SP-49 (cell line): ENCODE measurements around a stretch of chr3.

- PRO-cap: no peak
Measured at GRCh38 chr3:196054944-196055988, 26.6 kb downstream of the TFRC start.

- PRO-cap: no peak
Measured at GRCh38 chr3:196135885-196136429, 54.1 kb upstream of the TFRC start.

GRCh38 chr3:196170846-196171262 lies 40.3 kb downstream of the ZDHHC19 start:
- PRO-cap: no peak

DNA sequence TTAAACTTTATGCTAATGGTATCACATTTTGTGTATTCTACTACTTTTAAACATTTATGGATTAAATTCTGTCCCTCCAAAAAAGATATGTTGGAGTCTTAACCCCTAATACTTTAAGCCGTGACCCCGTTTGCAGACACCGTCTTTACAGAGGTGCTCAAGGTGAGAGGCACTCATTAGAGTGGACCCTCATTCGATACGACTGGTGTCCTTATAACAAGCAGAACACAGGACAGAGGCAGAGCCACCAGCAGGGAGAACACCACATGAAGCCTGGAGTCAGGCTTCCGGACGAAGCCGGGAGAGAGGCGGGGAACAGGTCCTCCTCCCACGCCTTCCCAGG lies 33.8 kb downstream of the ZDHHC19 start:
- PRO-cap: no peak

GRCh38 chr3:196208107-196208721 lies 3.0 kb downstream of the ZDHHC19 start:
- PRO-cap: no peak

GRCh38 chr3:196348358-196349082 lies 10.3 kb upstream of the TM4SF19 start:
- PRO-cap: no peak

GRCh38 chr3:196407045-196407607 lies 25.1 kb downstream of the UBXN7 start:
- PRO-cap: no peak

- PRO-cap: no peak
Measured at GRCh38 chr3:196496166-196496846, 7.3 kb downstream of the RNF168 start.

DNA sequence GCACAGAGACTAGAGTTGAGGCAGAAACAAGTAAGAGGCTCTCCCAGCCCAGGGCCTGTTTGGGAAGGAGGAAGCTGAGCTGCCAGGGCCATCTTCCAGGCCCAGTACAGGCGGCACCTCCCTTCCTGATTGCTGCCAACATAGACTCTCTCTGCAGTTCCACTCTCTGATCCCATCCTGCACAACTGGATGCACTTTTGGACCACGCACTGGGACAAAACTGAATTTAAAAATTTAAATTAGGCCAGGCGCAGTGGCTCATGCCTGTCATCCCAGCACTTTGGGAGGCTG lies 16.1 kb upstream of the NRROS start:
- PRO-cap: no peak

DNA sequence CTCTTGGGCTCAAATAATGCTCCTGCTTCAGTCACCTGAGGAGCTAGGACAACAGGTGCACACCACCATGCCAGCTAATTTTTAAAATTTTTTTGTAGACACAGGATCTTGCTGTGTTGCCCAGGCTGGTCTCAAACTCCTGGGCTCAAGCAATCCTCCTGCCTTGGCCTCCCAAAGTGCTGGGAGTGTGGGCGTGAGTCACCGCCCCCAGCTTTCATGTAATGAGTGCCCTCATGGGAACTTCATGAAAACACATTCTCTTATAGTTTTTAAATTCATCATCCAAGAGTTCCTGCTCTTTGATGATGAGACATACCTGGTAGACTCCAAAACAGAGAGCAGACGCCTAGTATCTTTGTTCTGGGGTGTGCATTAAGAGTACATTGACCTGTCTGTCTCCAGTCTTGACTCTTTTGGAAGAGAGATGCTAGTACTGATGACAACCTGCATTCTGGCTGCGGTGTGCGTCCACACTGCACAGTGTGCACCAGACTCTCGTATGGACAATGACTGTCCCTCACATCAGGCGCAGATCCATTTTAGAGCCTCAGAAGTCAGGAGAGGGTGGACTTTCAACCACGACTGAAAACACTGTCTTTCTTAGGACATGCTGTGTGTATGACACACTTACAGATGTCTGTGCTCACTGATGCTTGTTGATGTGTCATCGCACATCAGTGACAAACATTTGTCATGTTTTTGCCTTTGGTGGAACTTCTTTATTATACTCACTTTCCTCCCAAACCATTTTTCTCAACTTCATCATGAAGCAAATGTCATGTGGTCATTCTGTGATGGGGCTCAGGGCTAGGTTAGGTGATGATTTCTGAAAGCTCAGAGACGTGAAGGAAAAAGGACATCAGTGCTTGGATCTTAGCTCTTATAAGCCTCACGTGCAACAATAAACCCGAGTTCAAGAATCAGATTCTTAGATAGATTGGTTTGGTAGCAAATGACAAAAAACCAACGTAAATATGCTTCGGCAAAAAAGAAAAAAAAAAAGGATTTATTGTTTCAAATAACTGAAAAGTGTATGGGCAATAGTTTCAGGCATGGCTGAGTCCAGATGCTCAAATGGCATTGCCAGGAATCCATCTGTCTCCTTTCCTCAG lies 2.2 kb downstream of the NRROS start:
- PRO-cap: bidirectional peak, plus-strand start at position 787 of the sequence, minus-strand start at position 593 of the sequence

DNA sequence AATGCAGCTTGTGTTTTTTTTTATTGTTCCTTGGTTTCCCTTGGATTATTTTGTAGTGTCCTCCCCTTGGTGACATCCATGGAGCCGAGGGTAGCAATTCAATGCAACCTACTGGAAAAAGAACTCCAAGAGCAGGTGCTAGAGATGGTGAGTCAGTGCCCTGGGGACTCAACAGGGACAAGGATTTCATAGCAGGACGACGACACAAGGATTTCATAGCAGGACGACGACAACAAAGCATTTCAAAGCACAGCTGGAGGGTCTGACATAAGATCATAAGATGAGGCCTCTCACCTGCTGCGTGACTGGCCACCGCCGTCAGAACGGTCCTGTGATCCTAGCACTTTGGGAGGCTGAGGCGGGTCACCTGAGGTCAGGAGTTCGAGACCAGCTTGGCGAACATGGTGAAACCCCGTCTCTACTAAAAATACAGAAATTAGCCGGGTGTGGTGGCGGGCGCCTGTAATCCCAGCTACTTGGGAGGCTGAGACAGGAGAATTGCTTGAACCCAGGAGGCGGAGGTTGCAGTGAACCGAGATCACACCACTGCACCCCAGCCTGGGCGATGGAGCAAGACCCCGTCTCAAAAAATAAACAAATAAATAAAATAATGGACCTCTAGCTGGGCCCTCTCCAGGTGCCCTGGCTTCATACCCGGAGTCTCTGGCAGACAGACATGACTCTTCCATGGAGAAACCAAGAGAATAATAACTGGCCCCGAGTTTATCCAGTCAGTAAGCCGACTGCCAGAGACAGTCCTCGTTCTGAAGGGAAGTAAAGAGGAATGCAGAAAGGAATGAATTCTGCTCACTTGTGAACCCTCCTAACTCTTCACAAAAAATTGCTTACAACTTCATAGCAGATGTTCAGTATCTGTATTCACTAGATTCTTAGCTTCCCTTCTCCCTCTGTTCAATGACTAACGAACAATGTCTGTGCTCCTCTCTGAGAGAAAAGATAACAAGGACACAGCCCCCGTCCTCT lies 22.8 kb downstream of the NRROS start:
- PRO-cap: no peak

DNA sequence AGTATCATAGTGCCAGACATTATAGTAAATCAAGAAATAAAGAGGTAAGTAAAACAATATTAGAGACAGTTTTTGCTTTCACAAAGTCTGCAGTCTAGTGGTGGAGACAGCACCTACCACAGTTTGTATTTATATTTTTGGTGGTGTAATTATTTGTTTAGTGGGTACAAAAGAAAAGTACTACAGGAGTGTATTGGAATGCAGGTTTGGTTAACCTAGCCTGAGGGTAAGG lies 36.1 kb downstream of the NCBP2 start:
- PRO-cap: no peak

DNA sequence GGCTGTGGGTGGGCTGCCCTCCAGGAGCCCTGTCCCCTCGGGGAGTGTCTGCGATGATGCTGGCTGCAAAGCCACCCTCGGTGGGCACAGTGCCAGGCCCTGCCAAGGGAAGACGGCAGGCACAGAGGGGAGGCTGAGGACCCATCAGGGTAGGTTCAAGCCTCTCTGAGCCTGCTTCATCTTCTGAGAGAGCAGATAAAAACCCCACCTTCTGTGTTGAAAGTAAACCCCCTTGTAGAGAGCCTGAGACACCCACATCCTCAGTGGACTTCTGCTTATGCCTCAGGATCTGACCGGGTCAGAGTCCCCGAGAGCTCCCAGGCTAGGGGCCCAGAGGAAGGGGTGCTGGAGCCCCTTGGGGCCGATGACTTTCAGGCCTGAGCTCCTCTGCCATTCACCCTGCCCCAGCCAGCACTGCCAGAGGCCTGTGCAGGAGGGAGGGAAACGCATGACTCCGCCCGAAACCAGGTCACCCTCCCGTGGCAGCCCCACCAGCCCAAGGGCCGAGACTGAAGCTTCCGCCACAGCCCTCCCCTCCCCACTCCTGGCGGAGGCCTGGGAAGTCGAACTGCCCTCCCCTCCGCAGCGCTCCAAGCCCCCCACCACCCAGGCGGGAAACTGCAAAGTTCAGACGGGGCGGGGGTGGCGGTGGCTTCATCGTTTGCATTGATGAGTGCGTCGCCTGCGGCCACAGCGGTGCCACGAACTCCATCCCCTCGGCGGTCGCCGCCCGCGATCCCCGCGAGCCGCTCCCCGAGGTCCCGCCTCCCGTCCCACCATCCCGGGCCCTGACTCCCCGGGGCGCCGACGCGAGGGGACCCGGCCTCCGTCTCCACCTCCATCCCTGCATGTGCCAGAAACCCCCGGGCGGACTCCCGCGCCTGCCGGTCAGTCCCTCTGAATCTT lies 1.0 kb downstream of the MELTF start:
- PRO-cap: no peak

DNA sequence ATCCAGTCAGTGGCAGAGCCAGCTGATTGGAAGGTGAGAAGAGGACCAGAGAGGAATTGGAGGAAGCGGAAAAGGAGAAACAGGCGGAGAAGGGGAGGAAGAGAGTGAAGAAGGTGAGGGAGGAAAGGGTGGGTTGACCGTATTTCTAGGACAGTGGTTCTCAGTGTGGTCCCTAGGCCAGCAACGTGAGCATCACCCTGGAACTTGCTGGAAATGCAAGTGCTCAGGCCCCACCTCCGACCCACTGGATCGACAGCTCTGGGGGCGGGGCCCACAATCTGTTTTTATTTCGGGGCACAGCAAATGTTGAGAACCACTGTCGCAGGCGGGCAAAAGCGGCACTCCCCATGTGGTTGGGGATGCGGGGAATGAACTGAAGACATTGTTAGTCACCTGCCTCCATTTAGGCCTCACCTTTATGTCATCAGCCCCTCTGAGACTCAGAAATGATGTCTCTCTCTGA lies 954 bp upstream of the MELTF start:
- PRO-cap: no peak

GRCh38 chr3:197090631-197091400 lies 61.2 kb upstream of the MELTF start:
- PRO-cap: no peak

DNA sequence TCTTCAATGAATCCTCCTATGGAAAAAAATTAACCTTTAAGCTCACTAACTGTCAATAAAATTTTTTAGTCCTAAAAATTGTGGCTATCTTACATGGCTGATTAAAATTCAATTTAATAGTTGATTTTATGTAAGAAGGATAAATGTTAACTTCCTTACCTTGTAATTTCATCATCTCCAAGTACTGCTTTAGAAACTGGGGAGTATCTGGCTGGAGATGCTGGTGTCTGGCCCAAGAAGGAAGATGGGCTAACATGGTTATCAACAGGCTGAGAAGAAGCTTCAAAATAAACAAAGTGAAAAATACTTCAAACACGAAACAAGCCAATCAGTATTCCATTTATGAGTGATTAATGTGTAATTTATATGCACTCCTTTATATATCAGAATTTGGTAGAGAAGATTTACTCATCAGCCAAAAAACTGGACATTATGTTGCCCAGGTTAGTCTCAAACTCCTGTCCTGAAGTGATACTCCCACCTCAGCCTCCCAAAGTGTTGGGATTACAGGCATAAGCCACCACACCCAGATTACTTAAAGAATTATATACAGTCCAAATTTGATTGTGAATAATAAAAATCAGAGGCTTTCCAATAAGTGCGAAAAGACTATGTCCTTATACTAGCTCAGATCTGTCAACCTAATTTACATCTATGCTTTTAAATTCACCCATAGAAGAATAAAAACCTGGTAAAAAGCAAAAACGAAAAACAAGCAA lies 89.8 kb upstream of the MELTF start:
- PRO-cap: no peak

DNA sequence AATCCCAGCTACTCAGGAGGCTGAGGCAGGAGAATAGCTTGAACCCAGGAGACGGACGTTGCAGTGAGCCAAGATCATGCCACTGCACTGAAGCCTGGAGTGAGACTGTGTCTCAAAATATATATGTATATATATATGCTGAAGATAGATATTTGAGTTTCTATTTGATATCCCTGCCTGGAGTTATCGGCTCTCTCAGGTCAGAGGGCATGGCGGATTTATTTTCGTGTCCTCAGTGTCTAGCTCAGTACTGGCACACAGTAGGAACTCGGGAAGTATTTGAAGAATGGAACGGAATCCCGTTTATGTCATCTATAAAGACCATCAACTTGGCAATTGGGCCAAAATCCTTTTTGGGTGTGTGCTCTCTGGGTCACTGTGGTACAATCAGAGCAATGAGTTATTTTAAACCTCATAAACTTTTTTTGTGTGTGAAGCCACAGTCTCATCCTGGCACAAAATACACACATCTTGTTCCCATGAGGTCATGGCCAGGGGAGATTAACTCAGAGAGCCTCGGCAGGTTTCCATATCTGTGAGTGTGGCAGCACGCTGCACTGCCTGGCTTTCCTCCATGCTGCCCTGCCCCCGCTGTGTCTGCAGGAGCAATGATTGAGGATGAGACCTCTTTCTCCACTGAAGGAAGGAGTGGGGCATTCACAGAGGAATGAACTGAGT lies 53.8 kb upstream of the DLG1 start:
- PRO-cap: no peak

DNA sequence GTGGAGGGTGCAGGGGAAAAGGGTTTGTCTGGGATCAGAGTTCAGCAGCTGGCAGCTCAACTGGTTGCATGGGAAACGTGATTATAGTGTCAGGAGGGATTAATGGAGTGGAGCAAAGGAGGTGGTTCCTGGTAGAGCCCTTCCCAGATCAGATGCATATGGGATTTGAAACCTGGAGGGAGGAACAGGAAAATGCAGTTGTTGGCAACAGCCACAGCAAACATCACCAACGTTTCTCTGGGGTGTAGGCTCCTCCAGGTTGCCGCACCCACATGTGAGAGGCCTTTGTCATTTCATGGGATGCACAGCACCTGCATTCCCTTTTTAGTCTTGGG lies 61.4 kb downstream of the BDH1 start:
- PRO-cap: no peak

GRCh38 chr3:197501856-197502486 lies 53.8 kb downstream of the BDH1 start:
- PRO-cap: no peak

GRCh38 chr3:197516451-197517557 lies 39.0 kb downstream of the BDH1 start:
- PRO-cap: no peak